SUDHL5 (cell line): Measurements from ENCODE around the genes GARNL3, AK1 and PIP5KL1.

- PRO-cap, result no peak
These were observed at the start of gene GARNL3 for GRCh38 chr9:127264635-127265284. TSS of gene GARNL3 (plus strand) at chr9:127264774.

GRCh38 chr9:127311187-127311795 lies 46.7 kb downstream of the GARNL3 start:
- PRO-cap, result no peak

- PRO-cap, result no peak
These were observed 36.1 kb upstream of the SLC2A8 start for GRCh38 chr9:127360698-127361388.

DNA sequence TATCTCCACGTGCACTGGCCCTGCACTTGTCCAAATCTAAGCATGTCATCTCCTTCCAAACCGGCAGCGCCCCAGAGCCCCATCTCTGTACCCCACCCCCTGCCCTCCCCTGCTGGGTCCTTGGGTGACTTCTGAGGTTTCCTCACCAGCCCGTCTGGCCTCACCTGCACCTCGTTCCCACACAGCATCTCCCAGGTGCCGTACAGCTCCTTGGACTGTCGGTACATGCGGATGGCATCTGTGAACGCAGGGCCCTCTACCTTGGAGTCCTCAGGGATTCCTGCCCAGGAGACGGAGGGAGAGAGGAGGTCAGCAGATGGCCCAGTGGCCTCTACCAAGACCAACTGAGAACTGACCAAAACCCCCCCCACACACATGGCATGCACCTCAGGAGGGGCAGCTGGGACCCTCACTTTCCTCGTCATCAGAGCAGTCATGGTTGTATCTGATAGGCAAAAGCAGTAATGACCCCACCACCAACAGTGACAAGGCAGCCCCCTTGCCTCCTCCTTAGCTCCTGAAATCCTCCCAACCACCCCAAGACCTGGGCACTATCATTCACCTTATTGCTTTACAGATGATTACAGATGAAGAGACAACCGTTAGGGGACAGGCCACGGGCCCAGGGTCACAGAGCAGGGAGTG lies 51.1 kb downstream of the NIBAN2 start:
- PRO-cap, result no peak

DNA sequence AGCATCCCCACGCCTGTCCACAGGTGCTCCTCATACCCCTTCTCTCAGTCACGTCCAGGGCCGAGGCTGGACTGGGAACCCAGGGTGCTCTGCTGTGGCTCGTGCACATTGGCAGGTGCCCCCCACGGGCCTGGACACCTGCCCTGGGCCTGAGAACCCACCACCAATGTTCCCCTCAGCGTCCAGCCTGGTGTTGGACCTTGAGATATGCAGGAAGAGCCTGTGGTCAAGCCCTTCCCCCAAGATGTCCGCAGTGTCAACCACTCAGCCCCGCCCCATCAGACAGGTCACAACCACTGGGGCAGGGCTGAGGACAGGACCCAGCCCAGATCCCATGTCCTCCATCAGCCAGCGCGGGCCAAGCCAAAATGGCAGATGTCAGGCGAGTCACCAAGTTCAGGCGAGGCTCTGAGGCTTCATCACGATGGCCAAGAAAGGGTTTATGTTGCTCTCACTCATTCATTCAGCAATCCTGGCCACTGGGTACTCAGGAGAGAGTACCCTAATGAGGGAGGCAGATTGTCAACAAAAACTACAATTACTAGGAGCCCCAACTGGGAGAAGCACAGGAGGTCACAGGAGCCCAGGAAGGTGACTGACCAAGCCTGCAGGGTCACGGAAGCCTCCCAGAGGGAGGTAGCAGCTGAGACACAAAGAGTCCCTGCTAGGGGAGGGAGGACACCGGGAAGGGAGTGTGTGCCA lies 22.4 kb downstream of the NIBAN2 start:
- PRO-cap, result no peak

DNA sequence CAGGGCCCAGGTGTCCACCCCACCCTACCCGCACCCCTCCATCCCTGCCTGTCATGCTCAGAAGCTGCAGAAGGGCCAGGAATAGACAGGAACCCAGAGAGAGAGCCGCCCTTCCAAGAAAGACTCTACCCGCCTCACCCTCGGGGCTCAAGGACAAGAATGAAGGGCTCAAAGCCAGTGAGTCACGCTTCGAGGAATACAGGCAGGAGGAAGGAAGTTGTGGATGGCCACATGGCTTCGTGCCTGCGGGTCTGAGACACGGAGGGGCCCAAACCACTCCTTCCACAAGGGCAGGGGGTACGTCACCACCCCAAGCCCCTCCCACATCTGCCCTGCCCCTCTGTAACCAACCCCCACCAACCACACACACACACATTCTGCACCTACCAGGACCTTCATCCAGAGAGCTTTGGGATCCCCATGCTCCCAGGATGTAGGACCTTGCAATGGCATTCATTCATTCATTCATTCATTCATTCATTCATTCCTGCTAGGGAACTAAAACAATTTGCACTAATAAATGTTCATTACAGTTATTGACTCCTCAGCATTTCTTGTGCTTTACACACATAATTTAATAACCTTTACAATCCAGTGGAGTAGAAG lies 12.8 kb downstream of the NIBAN2 start:
- PRO-cap, result no peak

GRCh38 chr9:127557247-127557906 lies 11.5 kb downstream of the NIBAN2 start:
- PRO-cap, result no peak

DNA sequence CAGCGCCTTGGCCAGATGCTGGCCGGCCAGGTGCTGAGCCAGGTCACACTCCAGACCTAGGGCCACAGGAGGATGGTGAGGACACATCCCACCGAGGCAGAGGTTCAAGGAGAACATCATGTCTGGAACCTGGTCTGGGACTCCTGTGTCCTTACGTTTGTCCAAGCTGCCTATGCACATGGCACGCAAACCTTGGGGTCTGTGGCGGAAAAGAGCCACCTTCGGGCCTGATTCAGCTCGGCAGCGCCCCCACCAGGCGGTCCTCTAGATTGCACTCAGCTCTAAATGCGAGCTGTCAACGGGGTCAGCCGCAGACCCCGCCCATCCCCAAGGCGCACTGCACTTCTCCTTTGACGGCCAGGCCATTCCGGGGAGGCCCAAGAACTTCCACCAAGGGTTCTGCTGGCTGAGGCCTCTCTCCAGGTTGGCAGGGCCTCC lies 566 bp downstream of the TOR2A start:
- PRO-cap, result unidirectional peak, plus-strand start at position 365 of the sequence

DNA sequence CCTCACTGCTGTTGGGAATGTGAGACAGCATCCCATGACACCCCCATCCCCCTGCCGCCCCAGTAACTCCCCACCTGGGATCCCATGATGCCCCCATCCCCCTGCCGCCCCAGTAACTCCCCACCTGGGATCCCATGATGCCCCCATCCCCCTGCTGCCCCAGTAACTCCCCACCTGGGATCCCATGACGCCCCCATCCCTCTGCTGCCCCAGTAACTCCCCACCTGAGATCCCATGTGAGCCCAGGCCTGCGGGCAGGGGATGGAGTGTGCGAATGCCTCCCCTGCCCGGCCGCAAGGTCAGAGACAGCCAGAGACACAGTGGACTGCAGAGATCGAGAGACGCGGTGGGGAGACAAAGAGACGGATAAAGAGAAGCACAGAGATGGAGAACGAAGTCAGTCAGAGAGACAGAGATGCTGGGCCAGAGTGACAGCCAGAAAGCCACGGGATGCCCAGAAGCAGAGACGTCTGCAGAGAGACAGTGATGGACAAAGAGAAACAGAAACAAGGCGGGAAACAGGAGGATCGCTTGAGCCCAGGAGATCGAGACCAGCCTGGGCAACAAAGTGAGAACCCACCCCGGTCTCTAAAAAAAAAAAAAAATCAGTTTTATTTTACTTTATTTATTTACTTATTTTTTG lies 981 bp downstream of the SH2D3C start:
- PRO-cap, result unidirectional peak, plus-strand start at position 438 of the sequence

DNA sequence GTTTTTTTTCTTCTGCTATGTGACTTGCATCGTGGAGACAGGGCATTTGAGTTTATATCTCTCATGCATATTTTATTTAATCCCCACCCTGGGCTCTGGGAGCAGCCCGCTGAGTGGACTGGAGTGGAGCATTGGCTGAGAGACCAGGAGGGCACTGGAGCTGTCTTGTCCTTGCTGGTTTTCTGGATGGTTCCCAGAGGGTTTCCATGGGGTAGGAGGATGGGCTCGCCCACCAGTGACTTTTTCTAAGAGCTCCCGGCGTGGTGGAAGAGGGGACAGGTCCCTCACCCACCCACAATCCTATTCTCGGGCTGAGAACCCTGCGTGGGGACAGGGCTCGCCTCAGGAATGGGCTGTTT lies 3.7 kb downstream of the CDK9 start:
- PRO-cap, result no peak

DNA sequence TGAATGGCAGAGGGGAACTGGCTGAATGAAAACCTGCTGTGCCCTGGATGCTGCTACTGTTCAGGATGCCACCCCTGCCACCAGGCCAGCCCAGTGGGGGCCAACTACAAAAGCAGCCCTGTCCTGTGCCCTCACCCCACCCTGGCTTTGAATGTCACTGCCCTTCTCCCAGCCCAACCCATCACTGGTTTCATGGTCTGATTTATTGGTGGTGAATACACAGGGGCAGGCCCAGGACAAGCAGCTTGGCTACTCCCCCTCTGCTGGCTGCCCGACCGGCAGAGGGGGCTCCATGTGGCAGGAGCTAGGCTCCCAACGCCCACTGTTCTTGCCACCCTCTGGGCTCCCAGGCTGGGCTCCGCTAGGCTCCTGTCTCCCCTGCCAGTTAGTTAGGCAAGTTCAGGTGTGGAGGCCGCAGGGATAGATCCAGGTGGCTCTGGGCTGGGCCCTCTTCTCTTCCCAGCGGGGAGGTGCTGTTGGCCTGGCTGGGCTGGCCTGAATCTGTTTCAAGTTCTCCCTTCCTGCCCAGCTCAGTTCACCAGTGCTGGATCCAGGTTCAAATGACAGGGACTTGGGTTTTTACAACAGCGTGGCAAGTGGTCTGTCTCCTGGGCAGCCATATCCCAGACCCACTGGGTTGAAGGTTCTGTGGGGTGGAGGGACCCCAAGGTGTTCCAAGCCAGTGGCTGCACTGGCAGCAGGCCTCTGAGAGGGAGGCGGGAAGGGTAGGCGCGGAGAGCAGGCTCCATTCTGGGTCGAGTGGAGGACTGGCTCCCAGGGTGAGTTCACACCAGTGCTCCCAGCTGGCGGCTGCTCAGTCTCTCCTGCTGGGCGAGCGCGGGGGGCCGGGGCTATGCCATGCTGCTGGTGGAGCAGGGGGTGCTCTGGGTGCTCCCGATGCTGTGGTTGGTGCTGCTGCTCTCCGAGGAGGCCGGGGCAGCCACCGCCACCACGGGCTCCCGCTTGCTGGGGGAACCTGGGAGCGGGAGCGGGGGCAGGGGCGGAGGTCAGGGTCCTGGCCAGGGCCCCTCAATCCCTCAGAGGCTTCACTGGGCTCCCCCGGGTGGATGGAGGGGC lies 12.5 kb downstream of the FPGS start:
- PRO-cap, result no peak

GRCh38 chr9:127828020-127829140 lies 25.7 kb downstream of the FPGS start:
- PRO-cap, result no peak

DNA sequence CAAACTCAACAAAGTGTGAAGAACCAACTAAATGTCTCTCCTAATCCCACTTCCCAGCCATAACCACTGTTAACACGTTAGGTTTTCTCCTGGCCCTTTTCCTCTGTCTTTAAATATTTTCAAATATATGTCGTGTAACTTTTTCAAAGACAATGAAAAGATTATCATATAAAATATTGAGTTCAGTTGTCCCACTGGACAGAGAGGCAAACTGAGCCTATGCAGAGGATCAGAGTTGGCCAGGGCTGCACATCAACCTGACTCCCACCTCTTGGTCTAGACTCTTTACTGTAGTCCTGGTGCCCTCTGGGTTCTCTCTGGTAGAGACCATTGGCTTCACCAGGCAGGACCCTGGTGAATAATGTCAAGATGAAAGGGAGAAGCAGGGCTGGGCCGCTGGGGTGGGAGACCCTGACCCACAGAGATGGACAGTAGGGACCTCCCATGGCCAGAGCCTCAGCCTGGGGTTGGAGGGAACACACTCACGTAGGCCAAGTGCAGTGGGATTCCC lies 25.2 kb downstream of the ENG start:
- PRO-cap, result no peak

DNA sequence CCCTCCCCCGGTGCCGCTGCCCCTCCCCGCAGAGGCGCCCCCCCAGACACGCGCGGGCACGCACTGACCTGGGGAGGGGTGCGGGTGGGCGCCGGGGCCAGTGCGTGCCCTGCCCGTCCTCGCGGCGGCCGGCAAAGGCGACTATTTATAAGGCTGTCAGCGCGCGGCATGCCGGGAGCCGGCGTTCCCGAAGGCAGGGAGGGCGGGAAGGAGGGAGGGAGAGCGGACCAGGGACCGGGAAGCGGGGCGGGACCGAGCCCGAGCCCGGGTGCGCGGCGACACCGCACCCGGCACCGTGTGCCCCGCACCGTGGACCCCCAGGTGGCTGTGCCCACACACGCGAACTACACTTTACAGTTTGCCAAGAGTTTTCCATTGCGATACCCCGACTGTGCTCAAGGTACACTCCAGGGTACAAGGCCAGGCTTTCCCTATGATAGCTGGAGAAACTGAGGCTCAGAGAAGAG lies at the start of gene AK1:
Gene AK1, minus strand, starts transcription at position 121 of the 467 bp plus-strand sequence.
- PRO-cap, result no peak

DNA sequence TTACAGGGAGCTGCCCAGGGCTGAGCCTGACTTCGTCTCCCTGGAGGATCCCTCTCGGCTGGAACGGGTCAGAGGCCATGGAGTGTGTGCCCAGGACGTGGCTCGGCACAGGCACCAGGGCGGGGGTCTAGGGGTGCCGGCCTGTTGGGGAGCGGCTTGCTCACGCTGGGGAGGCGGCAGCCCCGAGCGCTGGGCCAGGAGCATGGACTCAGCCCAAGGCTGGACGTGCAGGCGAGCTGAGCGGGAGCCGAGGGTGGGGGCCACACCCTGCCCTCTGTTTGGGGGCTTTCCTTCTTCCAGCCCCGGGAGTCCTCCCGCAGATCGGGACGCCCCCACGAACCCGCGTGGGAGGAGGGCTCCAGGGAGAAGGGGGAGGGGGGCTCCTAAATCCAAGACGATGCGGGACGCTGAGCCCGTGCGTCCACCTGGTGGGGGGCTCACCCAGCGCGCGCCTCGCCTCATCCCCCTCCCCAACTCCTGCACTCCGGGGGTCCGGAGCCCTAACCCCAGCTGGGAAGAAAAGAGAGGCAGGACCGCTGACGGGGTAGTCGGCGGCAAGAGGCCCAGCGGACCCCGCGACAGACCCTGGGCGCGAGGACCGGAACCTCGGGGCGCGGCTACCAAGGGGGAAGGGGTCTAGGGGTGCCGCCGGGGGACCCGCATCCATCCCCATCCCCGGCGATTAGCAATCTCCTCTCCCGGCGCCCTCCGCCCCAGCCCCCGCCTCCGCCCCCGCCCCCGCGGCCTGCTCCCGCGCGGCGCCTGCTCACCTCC lies 483 bp downstream of the ST6GALNAC6 start:
- PRO-cap, result no peak

- PRO-cap, result no peak
These were observed at the start of gene PIP5KL1 for GRCh38 chr9:127930266-127931424. TSS of gene PIP5KL1 (minus strand) at chr9:127930777.

- PRO-cap, result no peak
These were observed 4.6 kb upstream of the DPM2 start for GRCh38 chr9:127941908-127943097.

- PRO-cap, result no peak
These were observed 7.4 kb downstream of the EEIG1 start for GRCh38 chr9:127973195-127974029.

- PRO-cap, result no peak
These were observed 741 bp downstream of the NAIF1 start for GRCh38 chr9:128066257-128066901.

DNA sequence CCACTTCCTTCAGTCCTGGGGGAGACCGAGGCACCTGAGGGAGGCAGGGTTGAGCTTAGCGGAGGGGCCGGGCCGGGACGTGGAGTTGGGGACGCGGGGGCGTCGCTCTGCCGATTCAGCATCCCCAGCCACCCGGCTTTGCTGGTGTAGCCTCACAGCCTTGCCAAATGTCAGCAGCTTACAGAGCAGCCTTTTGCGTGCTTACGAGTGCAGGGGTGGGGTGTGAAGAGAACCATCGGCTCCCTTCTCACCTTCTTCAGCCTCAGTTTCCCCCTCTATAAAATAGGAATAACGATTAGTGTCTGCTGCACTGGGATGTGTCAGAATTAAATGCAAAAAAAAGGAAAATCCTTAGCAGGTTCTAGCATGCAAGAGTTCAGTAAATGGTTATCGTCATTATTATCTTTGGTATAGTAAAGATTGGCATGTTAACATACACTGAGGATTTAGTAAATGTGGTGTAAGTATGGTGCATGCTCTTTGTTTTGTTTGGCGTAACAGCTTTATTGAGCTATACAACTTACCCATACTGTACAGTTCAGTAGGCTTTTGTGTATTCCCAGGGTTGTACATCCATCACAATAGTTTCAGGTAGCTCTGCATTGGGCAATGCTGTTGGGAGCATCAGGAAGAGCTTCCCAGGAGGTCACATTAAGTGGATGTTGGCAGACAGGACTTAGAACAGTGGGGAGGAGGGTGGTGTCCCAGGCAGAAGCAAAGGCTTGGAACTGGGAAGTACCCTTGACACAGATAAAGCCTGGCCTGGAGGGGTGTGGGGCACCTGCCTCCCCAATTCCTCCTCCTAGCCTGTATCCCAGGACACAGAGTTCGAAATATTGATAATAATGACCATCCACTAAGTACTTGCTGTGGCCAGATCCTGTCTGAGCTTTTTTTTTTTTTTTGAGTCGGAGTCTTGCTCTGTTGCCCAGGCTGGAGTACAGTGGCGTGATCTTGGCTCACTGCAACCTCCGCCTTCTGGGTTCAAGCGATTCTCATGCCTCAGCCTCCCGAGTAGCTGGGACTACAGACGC lies 1.0 kb downstream of the BBLN start:
- PRO-cap, result no peak